Left colon (tissue), 1 donor: ENCODE data around the gene ITPR2.

DNA sequence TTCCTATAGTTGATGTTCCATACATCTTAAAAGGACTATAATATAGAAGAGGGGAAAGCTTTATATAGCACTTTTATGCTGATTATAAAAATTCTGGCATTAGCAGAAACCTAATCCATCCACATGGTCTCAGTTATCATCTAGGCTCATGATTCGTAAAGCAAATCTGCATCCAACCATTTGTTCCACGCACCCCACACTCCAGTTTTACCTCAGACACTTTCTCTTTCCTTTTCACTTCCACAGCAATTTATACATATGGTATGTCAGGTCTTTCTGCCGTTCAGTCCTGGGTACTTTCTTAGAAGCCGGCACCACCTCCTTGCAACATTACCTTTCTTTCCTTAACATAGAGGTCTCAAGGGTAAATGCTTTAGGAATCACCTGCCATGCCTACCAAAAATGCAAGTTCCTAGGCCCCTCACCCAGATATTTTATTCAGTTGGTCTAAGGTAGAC is 2.6 kb upstream of the KRAS start:
- PRO-cap: no peak

DNA sequence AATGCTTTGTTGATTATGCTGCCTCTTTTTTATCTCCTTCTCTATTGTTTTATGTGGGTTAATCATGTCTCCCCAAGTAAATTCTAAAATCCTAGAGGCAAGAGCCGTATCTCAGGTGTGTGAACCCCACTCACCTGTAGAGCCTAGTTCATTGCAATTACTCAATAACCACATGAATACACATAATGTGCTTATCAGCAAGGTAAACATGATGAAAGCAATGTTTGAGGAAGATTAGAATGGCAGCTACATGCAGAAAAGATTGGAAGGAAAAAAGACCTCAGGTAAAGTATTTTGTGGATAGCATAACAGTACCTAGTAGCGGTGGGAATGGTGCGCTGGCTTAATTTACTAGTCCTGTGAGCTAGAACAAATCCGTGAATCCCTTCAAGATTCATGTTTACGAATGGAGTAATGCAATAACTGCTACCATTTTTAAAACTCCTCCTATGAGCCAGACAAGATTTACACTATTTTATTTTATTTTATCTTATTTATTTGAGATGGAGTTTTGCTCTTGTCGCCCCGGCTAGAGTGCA is 5.3 kb upstream of the KRAS start:
- PRO-cap: no peak

GRCh38 chr12:25384810-25385044 is 134.0 kb upstream of the KRAS start:
- PRO-cap: no peak

GRCh38 chr12:25859908-25860485 is 98.5 kb upstream of the RASSF8 start:
- PRO-cap: no peak

GRCh38 chr12:25960031-25960718 is 1.7 kb downstream of the RASSF8 start:
- PRO-cap: no peak

- PRO-cap: no peak
Measured at GRCh38 chr12:26121429-26121783, 3.4 kb downstream of the BHLHE41 start.

DNA sequence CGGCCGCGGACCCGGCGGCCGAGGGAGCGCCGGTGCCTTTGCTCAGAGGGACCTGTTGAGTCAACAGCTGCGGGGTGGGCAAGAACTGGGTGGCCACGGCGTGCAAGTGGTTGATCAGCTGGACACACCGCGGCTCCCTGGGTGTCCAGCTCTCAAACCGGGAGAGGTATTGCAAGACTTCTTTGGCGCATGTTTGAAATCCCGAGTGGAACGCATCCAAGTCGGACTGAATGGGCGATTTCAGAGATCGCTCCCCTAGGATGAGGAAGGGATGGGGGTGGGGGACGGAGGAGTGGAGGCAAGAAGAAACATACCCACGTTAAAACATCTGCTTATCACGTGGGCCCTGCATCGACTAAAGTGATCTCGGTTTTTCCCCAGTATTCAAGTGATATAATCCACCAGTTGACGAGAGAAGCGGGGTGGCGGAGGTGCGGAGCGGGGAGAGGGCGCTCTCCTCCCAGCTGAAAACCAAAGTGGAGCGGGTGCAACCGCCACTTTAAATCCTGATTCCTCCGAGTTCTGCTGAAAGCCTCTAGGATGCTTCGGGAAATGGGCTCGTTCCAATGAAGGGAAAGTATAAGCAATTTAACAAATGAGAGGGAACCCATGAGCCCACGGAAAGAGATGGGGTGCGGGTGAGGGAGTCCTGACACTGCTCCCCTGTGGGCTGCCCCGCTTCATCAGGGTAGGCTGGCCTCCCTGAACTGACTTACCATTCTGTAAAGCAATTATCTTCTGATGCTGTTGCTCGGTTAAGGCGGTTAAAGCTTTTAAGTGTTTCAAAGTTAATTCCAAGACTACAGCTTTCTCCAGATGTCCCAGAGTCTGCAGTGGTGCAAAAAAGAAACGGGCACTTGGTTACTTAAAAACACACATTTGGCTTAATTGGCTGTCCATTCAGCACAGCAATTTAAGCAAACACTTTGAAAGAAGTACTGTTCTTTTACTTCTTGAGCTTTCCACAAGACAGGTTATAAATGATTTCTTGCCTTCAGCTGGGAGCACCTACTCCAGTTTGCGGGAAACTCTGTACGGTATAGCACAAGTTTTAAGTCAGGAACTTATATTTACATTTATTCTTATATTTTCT is 1.6 kb downstream of the BHLHE41 start:
- PRO-cap: bidirectional peak, plus-strand start at position 411 of the sequence, minus-strand start at position 232 of the sequence

DNA sequence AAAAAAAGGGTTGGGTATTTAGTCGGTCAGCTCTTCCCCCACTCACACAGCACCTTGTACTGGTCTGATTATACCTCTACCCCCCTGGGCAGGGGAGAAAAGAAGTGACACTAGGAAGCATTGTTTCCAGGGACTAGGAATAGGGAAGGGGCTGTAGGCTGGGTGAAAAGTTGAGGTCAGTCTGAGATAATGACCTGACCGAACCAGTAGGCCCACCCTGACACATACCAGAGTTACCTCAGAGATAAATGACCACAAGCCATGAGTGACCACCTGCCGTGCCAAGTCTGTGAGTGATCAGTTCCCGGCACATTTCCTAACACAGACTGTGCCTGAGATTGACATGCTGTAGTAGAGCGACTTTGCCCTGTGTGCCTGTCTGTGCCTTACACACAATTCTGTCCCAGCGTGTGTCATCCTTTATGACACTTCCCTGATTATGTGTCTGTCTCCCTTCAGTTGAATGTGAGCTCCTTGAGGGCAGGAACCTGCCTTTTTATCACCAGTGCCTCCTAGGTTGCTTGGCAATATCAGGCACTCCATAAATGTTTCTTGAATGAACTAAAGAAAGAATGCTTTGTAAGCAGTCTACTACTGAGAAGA is 9.8 kb upstream of the SSPN start:
- PRO-cap: no peak

DNA sequence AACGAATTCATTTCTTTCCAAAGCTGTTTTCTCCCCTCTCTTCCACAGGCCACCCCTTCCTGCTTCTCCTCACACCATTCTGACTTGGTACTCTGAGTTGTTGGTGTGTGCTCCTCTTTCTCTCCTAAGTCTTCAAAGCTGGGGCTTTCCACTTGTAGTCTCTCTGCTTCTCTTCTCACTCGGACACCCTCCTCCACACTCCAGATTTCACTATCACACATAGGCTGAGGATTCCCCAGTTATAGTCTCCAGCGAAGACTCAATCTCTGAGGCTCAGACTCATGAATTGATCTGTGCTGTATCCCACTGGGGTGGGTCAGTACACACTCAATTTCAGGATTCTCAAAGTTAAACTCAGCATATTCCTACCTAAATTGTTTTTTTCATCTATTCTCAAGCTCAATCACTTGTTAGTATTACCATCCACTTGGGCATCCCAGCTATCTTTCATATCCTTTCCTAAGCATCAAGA is 201.1 kb downstream of the SSPN start:
- PRO-cap: no peak

GRCh38 chr12:26631736-26632270 is 201.2 kb downstream of the ITPR2 start:
- PRO-cap: no peak

DNA sequence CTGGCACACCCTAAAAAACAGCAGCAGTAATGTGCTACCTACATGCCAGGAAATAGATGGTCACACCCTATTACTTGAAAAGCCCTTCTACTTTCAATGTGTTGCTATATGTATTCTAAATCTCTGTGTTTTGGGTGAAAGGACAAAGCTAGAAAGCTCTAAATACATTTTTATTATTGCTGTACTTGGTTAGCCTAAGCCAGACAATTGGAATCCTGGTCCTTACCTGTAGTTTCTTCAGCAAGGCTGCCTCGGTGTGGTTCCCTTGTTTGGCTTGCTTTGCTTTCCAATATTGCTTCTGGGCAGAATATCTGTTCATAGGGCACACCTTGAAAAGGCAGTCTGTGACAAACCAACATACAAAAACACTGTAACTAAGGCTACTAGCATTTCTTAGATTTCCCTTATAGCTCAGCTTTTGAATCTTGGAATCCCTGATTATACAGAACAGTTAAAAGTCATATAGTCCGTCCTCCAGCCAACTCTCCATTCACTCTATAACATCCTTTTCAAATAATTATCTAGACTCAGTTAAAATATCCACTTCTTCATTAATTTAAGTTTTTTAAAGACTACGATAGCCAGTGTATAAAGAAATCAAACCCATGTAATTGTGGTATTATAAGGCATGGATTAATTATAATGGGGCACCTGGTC is 107.4 kb downstream of the ITPR2 start:
- PRO-cap: no peak

- PRO-cap: no peak
Measured at GRCh38 chr12:26821219-26821868, 11.7 kb downstream of the ITPR2 start.

GRCh38 chr12:26832330-26833273 is at the start of gene ITPR2:
Gene ITPR2, minus strand, starts transcription at chr12:26833194.
- PRO-cap: bidirectional peak, plus-strand start at chr12:26832520, minus-strand start at chr12:26832435; bidirectional peak, plus-strand start at chr12:26833405, minus-strand start at chr12:26833064

DNA sequence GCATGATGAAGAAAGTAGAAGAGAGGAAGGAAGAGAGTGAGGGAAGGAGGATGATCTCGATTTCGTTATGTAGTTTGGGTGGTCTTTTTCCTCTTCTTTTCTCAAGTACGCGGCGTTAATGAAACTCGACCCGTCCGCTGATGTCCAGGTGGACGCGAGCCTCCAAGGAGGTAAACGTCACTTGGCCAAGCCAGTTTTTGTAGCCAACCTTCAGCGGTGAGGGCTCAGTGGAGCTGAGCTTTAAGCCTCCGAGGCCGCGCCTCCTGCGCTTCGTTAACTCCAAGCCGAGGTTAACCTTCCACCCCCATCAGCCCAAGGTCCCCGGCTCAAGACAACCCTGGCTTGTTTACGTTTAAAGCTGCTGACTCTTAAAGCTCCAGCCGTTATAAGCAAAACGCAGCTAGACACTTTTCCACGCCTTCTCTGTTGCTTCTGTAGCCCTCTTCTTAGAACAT is 750 bp upstream of the ITPR2 start:
- PRO-cap: no peak

DNA sequence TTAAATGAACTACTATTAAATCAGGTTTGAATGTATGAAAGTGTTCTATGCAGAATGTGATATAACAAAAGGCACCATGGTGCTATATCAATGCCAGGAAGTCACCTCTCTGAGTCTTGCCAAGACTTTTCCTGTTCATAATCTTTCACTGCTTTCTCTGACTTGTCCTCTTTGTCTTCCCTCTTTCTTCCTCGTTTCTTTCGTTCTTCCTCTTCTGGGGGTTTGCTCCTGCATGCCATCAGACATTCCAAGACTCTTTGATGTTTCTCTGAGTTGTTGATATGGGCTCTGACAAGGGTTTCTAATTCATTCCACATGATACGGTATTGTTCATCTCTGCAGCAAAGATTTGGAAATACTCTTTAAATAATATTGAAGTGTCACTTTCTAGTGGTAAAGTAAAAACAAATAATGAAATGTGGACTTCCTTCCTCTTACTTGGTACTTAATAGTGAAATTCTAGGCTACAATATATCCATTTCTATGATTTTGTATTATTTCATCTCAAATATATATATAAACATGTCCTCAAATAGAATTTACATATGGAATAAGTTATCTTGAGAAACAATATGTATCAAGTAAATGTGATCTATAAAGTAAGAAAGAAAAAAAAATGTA is 24.3 kb downstream of the INTS13 start:
- PRO-cap: no peak

DNA sequence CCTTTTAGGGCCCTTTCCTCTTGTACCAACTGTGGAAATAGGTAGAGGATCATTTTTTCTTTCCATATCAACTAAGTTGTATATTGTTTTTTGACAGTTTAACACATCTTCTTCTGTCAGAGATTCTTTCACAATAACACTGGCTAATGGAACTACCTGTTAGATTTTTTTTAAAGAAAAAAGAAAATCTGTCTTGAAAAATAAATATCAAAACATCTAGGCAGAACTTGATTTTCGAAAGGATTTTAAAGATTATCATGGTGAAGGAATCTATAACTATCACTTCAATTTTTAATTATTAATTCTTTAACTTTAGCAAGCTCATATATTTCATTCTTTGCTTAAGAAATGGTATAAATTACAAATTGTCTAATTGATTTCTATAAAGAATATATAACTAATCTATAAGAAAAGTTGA is 23.8 kb downstream of the INTS13 start:
- PRO-cap: no peak

DNA sequence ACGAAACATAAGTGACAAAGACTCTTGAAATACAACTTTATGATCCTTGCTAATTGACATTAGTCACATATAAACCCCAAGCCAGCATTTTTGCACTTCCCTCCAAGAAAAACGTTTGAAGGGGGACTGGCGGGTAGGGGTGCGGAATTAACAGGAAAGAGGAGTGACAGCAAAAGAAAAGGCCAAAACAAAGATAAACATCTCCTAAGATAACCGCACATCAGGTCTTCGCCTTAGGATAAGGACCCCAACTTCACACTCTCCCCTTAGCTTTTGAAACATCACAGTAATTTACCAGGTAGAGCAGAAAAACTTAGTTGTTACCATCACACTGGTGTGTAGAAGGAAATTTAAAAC is 664 bp downstream of the INTS13 start:
- PRO-cap: no peak

- PRO-cap: no peak
Measured at GRCh38 chr12:26940768-26941163, 2.5 kb downstream of the FGFR1OP2 start.

- PRO-cap: no peak
Measured at GRCh38 chr12:26953484-26953929, 15.2 kb downstream of the FGFR1OP2 start.

DNA sequence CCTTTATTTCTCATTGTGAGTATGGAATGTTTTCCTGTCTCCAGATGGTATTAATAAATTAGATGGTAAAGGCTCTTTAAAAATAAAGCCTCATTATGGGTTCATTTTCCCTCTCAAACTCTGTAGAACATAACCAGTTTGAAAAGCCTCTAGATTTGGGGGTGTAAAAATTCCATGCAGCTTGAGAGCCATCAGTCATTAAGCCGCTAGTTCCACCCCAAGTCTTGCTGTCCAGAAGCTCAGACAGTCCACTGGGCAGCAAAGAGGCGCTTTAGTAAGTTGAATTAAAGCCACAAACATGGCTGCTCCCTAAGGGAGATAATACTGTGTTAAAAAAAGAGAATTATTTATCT is 712 bp downstream of the TM7SF3 start:
- PRO-cap: no peak